ENCODE measurements around a stretch of chr9.

- PRO-cap = no peak
- RAMPAGE, long total RNA = no peak
- RRBS = 0% methylated on average over 2 of the region's 22 CpGs
Observed at GRCh38 chr9:133658562-133658975, 22.4 kb downstream of the DBH start.

DNA sequence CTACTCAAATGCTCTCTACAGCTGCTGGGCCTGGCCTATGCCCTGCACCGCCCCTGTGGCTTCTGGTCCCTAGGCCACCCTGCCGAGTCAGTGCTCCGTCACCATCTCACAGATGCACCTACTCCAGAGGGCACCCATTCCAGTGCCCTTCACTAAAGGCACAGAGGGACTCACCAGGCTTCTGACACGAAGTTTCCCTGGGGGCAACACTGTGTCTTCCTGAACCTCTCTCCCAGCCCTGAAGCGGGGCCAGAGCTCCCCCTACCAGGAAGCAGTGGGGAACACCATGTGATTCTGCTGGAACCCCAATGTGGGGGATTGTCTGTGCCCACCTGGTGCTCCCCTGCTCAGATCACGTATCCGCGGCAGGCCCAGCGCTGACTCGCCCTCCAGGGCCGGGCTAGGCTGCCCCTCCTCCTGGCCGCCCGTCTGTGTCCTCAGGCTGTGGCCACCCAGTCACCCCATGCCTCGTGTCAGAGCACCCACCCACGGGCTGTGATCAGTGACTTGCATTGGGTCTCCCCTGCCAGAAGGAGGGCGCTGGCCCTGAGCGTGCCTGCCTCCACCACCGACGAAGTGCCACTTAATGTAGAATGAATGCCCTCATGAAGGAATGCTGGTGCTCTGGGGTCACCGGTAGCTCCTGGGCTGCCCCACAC lies 22.3 kb downstream of the SARDH start:
- PRO-cap = no peak
- RAMPAGE, long total RNA = no peak
- RRBS = no CpG with 5 or more reads among the region's 20 CpGs

GRCh38 chr9:133737430-133737978 lies 648 bp downstream of the SARDH start:
- PRO-cap = no peak
- RAMPAGE, long total RNA = no peak
- RRBS = no CpG with 5 or more reads among the region's 12 CpGs

DNA sequence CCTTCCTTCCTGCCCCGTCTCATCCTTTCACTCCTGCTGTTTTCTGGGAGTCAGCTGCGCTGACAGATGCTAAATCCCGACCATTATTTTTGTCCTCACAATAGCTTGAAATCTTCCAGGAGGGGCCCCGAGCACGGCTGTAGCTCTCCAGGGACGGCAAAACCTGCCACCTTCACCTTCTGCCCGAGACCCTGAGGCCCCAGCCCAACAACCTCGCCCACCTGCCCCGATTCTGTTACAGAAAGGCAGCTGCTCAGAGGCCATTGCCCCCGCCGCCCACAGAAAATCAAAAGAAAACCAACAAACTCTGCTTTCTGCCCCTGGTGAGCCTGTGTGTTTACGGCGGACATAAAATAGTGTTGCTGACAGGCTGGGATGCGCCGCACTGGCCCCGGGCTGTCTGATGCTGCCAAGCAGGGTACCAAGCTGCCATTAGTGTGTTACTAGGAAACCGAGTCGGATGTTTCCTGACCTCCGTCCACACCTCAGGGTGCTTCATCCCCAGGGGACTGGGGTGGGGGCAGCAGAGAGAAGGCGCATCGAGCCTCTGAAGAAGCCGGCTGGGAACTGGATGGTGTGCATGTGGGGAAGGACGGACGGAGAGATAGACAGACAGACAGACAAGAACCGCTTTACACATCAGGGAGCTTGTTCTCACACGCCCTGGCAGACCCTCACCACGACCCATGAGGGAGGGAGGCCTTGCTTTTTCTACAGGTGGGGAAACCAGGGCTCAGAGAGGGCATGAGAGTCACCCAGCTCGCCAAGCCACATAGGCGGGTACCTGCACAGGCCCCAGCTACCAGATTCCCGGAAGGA lies 83.9 kb upstream of the SARDH start:
- PRO-cap = no peak
- RAMPAGE, long total RNA = no peak
- RRBS = no CpG with 5 or more reads among the region's 30 CpGs

- PRO-cap = no peak
- RAMPAGE, long total RNA = no peak
- RRBS = no CpG with 5 or more reads among the region's 30 CpGs
Observed at GRCh38 chr9:133881682-133882651, 110.2 kb downstream of the VAV2 start.

DNA sequence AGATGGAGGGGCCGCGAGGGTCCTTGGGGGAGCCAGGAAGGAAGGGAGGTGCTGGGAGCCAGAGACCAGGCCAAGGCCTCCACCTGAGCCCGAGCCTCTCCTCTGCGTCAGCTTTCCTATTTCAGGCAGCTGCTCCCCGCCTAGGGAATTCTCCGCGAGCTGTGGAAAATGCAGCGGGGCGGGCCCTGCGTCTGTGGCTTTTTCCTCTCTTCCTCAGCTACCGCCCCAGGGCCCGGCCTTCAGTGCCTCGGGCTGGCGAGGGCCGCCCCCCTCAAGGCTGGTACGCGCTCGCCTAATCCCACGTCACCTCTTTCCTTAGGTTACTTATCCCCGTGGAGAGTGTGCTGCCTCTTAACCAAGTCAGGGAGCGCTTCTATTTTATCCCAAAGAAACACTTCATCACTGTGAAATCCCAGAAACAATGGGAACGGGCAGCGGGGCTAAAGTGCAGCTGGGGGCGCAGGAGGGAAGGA lies 6.5 kb upstream of the WDR5 start:
- PRO-cap = no peak
- RAMPAGE, long total RNA = no peak
- RRBS = no CpG with 5 or more reads among the region's 24 CpGs

GRCh38 chr9:134136662-134136916 lies 707 bp downstream of the WDR5 start:
- PRO-cap = no peak
- RAMPAGE, long total RNA = no peak
- RRBS = 2% methylated on average over 6 of the region's 20 CpGs

DNA sequence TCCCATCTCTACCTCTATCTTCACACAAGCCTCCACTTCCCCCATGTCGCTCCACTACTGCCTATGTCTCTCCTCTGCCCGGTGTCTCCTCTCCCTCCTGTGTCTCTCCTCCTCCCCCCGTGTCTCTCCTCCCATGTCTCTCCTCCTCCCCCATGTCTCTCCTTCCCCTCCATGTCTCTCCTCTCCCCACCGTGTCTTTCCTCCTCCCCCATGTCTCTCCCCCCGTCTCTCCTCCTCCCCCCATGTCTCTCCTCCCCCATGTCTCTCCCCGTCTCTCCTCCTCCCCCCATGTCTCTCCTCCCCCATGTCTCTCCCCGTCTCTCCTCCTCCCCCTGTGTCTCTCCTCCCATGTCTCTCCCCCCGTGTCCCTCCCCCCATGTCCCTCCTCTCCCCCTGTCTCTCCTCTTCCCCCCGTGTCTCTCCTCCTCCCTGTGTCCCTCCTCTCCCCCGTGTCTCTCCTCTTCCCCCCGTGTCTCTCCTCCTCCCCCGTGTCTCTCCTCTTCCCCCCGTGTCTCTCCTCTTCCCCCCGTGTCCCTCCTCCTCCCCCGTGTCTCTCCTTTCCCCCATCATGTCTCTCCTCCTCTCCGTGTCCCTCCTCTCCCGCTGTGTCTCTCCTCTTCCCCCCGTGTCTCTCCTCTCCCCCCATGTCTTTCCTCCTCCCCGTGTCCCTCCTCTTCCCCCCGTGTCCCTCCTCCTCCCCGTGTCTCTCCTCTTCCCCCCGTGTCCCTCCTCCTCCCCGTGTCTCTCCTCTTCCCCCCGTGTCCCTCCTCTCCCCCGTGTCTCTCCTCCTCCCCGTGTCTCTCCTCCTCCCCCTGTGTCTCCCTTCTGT lies 41.1 kb downstream of the WDR5 start:
- PRO-cap = no peak
- RAMPAGE, long total RNA = no peak
- RRBS = no CpG with 5 or more reads among the region's 26 CpGs

DNA sequence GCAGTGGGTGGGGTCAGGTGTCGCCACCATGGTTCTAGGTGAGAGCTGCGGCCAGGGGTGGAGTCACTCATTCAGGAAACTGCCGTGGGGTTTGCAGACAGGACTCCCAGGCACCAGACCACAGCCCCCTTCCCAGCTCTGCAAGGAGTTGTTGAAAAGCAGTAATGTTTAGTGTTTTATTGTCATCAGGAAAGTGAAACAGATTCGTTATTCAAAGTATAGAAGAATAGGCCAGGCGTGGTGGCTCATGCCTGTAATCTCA lies 45.8 kb downstream of the WDR5 start:
- PRO-cap = no peak
- RAMPAGE, long total RNA = no peak
- RRBS = no CpG with 5 or more reads among the region's 5 CpGs

DNA sequence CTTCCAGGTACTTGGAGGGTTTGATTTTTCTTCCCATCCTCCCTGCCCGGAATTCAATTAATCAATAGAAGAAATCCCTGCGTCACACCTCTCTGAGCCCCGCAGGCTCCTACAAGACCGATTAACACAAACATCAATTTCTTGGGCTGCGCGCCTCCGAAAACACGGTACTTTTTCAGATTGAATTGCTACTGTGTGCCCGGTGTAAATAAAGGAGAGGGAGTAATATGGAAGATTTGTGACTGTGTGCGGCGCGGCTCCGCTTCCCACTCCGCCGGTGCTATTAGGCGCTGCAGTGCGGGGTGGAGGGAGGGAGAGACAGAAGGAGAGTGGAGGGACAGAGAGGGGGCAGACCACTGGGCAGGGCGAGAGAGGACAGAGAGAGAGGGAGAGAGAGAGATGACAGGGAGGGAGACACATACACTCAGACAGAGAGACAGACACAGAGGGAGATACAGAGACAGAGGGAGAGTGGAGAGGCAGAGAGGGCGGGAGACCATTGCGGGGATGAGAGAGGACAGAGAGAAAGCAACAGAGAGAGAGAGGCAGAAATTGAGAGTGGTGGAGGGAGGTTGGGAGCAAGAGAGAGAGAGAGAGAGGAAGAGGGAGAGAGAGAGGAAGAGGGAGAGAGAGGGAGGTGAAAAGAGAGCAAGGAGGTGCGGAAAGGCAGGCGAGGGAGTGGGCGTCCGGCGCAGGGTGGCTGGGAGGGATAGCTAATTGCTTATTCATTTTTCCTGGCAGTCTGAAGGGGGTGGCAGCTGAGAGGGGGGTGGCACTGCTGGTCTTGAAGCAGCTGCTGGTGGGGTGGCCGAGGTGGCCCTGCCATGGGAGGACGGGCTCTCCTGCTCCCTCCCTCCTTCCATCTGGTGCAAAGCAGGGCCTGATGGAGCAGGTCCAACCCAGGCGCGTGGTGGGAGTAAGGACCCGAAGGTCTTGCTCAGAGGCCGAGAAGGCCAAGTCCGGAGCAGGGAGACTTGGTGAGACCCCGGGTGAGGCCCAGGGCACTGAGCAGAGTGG lies 53.5 kb downstream of the WDR5 start:
- PRO-cap = no peak
- RAMPAGE, long total RNA = no peak
- RRBS = no CpG with 5 or more reads among the region's 33 CpGs

DNA sequence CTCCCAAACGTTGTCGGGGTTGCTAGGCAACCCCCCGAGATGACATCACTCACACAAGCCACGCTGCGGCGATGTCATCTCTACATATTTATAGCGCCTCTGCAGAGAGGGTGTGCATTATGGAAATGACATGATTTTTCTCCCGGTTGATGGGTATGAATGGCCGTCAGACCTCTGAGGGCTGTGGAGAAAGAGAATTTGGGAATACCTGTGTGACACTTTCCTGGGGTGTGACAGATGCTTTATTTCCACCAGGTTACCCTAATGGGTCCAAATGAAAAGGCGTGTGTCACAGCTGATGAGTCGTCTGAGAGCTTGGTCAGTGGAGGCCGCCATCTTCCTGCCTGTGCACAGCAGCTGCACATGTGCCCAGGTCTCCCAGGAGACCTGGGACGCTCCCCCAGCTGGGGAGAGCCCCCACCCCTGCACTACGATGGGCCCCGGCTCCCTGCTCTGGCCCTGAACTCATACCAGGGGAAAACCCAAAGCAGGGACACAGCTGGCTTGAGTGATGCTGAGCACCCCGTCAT lies 70.3 kb downstream of the WDR5 start:
- PRO-cap = no peak
- RAMPAGE, long total RNA = no peak
- RRBS = no CpG with 5 or more reads among the region's 16 CpGs

- PRO-cap = no peak
- RAMPAGE, long total RNA = no peak
- RRBS = no CpG with 5 or more reads among the region's 11 CpGs
Observed at GRCh38 chr9:134245212-134245552, 81.1 kb upstream of the RXRA start.

- PRO-cap = no peak
- RAMPAGE, long total RNA = no peak
- RRBS = 86% methylated on average over 1 of the region's 14 CpGs
Observed at GRCh38 chr9:134264912-134265675, 61.2 kb upstream of the RXRA start.

- PRO-cap = no peak
- RAMPAGE, long total RNA = no peak
- RRBS = 8% methylated on average over 9 of the region's 34 CpGs
Observed at GRCh38 chr9:134293247-134294194, 32.7 kb upstream of the RXRA start.

DNA sequence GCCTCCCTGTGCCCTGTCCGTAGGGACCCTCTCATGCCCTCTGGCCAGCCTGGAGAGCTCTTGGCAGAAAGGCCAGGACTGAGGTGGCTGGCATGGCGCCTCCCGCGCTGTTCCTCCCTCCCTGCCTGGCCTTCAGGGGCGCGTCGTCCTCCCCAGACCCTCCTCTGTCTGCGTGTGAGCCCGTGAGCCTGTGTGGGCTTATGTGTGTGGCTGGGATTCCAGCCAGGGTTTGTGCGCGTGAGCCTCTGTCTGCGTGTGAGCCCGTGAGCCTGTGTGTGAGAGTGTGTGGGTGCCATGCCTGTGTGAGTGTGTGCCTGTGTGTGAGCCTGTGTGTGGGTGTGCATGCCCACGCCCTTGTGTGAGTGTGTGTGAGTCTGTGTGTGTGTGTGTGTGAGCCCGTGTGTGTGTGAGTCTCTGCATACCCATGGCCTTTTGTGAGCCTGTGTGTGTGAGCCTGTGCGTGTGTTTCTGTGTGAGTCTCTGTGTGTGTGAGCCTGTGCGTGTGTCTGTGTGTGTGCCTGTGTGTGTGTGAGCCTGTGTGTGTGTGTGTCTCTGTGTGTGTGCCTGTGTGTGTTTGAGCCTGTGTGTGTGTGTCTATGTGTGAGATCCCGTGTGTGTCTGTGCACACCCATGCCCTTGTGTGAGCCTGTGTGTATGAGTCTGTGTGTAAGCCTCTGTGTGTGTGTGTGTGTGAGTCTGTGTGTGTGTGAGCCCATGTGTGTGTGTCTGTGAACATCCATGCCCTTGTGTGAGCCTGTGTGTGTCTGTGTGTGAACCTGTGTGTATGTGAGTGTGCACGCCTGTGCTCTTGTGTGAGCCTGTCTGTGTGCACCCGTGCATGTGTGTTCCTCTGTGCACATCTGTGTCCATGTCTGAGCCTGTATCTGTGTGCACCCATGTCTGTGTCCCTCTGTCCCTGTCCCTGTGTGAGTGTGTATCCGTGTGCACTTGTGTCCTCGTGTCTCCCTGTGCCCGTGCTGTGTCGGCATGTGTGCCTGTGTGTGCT lies 13.2 kb downstream of the RXRA start:
- PRO-cap = no peak
- RAMPAGE, long total RNA = no peak
- RRBS = no CpG with 5 or more reads among the region's 24 CpGs

DNA sequence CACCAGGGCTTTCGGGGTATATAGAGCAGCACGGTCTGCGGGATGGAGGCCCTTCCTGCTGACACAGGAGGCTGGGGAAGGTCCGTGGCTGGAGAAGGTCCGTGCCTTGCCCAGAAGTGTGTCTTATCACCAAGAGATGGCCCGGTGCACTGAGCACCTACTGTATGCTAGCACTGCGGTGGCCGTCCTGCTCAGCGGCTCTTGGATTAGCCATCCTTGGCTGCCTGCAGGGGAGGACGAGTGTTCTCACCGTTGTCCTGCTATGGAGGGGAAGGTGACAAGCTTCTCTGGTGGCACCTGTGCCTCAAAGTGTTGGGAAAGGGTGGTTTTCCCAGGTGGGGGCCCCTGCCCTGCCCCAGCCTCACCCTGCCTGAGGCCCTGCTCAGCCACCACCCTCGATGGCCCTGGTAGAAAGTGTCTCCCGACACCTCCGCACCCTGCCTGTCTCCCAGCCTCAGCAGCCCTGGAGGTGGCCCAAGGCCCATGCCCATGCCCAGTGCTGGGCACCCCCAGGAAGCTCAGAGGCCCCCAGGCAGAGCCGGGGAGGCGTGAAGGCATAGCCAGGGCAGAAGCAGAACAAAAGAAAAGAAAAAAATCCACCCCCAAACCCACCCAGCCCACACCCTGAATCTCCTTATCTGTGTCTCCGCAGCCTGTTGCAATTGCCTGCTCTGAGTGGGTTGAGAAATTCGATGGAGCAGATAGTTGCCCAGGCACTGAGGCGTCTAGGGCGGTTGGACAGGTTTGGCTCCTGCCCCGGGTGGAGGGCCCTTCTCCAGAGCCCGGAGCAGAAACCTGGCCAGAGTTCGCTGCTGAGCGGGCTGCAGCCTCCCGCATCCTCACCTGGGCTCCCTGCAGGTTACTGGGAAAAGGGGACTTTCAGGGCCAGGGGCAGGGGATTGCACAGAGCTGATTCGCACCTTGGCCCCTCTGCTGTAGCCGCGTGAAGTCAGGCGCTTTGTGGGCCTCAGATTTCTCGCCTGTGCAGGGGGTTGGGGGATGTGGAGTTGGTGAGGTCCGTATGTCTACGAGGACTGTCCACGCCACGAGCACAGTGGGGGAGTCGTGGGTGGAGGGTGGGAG lies 30.6 kb downstream of the RXRA start:
- PRO-cap = no peak
- RAMPAGE, long total RNA = no peak
- RRBS = no CpG with 5 or more reads among the region's 35 CpGs

- PRO-cap = no peak
- RAMPAGE, long total RNA = no peak
- RRBS = 83% methylated on average over 3 of the region's 31 CpGs
Observed at GRCh38 chr9:134360785-134361736, 34.8 kb downstream of the RXRA start.

- PRO-cap = no peak
- RAMPAGE, long total RNA = no peak
- RRBS = no CpG with 5 or more reads among the region's 29 CpGs
Observed at GRCh38 chr9:134371625-134372297, 45.5 kb downstream of the RXRA start.

GRCh38 chr9:134373479-134373673 lies 47.1 kb downstream of the RXRA start:
- PRO-cap = no peak
- RAMPAGE, long total RNA = no peak
- RRBS = no CpG with 5 or more reads among the region's 3 CpGs

GRCh38 chr9:134375682-134376319 lies 49.5 kb downstream of the RXRA start:
- PRO-cap = no peak
- RAMPAGE, long total RNA = no peak
- RRBS = no CpG with 5 or more reads among the region's 24 CpGs